GM12892 (cell line): ENCODE measurements around a stretch of chr13.

DNA sequence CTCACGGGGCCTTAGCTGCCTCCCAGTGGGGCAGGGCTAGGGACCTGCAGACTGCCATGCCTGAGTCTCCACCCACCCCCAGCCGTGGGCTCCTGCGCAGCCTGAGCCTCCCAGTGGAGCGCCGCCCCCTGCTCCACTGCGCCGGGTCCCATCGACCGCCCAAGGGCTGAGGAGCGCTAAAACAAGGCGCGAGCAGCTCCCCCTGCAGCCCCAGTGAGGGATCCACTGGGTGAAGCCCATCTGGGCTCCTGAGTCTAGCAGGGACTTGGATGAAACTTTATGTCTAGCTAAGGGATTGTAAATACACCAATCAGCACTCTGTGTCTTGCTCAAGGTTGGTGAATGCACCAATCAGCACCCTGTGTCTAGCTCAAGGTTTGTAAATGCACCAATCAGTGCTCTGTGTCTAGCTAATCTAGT is 76.3 kb downstream of the PCDH20 start:
- RRBS, result no CpG with 5 or more reads among the region's 12 CpGs

- RRBS, result no CpG with 5 or more reads among the region's 8 CpGs
Measured at GRCh38 chr13:67229372-67229816, 742 bp downstream of the PCDH9 start.

DNA sequence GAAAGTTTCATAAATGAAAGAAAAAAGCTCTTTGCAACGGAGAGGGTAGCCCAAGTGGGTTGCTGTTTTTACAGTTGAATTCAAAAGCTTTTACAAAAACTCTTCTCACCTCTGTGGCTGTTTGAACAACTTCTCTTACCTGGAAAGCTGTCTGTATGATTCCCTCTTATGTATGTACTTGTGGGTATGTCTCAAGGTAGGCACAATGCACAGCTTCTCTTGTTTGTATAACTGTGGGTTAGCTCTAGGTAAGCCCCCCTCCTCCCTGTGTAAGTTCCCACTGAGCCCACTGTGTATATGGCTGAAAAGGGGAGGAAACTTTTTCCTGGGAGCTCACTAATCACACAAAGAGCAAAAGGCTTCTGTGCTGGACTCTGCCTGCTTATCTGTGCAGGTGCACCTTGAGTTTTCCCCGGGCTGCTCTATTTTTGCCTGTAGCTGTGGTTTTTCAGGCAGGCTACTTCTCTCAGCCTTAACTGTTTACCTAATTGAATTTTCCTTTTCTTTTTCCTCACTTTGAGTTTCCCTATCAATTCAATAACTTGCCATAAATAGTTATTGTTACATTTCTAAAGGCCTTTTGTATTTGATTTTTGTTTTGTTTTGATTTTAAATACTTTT is 424.3 kb downstream of the KLHL1 start:
- RRBS, result no CpG with 5 or more reads among the region's 2 CpGs

DNA sequence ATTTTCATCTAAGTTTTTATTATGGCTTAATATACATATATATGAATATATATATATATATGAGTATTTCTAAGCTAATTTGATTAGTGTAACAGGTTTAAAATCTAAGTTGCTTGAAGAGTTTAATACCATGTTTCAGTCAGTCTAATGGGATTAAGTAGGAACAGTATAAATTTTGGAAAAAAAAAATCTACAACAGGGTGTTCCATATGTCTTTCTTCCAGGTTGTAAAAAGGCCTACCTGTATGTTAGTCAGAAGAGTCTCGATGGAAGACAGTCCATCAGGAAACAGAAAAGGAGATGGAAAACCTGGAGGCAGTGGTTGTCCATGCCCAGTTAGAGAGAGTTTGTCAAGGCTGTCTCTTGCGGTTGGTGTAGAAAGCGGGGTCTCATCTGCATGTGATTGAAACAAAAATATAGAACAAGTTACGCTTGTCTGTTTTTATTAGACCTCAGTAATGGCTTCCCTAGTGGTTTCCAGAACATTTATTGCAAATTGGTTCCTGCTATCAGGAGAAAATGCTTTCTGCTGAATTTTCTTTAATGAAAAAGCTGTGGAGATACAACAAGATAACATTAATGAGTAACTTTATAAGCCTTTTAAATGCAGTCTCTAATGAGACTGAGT is 378.1 kb downstream of the DACH1 start:
- RRBS, result no CpG with 5 or more reads among the region's 4 CpGs

GRCh38 chr13:71765106-71765589 is 101.9 kb downstream of the DACH1 start:
- RRBS, result no CpG with 5 or more reads among the region's 2 CpGs

GRCh38 chr13:71864913-71865715 is 1.9 kb downstream of the DACH1 start:
- RRBS, result 33% methylated on average over 21 of the region's 66 CpGs

GRCh38 chr13:72249926-72250447 is 383.0 kb upstream of the DACH1 start:
- RRBS, result no CpG with 5 or more reads among the region's 2 CpGs

GRCh38 chr13:72775128-72775561 is 6.6 kb downstream of the DIS3 start:
- RRBS, result no CpG with 5 or more reads among the region's 3 CpGs

DNA sequence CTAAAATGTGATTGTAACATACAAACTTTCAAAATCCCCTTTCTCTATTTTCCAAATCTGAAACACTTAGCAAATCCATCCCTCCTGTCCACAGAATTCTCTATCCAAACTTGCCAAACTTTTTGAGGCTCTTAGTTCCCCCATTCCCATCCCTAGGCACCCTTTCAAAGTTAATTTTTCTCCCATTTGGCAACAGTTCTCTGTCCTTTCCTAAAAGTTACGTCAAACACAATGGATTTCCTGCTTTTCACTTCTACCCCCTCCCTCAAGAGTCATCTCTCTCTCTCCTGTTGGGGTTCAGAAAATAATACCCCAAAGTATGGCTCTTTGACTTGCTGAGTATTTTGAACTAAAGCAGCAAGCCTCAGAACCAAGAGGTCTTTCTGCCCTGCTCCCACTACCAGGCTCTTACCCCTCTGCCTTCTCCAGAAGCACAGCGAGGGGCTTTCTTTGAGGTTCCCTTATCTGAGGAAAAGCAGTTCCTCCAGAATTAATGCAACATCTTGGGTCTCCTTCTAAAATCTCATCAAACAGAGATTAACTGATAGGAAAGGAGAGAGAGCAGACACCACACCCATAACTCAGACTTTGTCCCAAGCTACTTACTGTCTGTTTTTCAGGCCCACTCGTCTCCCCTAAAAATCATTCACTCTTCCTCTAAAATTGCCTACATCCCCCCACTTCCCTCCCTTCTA is 861.8 kb downstream of the KLF5 start:
- RRBS, result no CpG with 5 or more reads among the region's 3 CpGs

GRCh38 chr13:73933910-73934489 is 875.2 kb downstream of the KLF5 start:
- RRBS, result no CpG with 5 or more reads among the region's 5 CpGs

DNA sequence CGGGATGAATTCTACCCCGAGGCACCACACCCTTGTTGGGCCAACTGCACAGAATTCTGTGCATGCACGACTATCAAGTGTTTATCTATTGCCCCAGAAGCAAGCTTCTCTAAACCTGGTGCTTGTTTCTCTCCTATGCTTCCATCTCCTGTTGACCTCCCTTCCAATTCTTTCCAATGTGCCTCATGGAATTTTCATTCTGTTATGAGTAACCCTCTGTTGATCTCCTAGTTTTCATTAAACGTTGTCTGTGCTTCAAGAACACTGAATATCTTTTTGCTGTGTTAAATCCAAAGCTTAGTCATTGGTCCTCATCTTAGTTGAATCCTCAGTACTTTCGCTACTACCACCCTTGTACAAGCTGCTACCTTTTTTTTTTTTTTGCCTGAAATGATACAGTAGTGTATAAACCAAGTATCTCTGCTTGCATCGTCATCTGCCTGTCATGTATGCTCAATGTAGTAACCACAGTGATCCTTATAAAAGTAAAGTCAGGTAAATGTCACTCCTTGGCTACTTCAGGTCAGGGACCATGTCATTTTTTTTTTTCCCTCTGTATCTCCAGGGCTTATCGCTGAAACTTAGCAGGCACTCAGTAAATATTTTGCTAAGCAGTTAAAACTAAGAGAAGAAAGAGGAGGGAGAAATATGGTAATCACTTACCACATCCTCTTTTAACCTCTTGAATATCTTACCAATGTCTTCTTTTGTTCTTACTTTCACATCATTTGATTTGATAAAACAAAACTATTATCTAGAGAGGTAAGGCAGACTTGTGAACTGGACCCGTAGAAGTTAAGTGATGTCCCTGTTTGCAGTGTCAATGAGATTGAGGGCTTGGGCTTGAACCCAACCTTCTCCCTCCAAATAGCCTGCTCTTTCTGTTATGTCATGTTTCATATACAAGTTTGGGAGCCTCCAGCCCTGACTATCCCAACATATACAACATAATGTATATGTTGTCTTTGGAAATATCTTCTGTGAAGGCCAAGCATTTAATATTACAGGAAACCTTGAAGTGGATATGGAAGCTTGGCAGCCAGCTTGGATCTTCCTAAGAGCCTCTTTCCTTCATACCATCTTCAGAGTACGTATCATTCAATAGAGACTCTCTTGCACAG is 1172.2 kb downstream of the KLF5 start:
- RRBS, result no CpG with 5 or more reads among the region's 9 CpGs

GRCh38 chr13:74233122-74233558 is 1174.3 kb downstream of the KLF5 start:
- RRBS, result no CpG with 5 or more reads among the region's 9 CpGs

DNA sequence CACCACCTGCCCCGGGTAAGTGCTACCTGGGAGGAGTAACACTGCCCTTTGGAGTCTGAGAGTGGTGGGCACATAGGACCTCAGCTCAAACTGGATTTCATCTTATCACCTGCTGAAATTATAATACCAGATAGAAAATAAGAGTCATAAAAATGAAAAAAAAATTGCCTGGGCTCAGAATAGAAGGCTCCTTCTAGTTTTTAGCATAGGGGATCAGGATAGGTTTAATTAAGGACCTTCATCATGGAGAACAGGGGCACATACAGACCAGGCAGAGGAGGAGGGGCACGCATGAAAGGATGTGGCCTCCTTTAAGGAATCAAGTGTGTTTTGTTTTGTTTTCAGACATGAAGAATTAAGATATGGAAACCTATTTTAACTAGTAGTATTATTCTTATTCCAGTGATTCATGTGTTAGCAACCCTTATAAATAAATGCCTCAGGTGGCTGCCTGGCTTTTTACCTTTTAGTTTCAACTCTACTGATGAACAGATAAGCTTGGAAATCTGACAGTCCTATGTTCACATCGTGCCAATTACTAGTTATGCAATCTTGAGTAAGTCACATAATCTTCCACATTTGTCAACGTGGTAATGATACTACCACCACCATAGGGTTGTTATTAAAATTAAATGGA is 64.5 kb downstream of the TBC1D4 start:
- RRBS, result 29% methylated on average over 1 of the region's 4 CpGs

- RRBS, result no CpG with 5 or more reads among the region's 3 CpGs
Measured at GRCh38 chr13:75763512-75763889, 127.4 kb downstream of the LMO7 start.

GRCh38 chr13:75773184-75773757 is 137.1 kb downstream of the LMO7 start:
- RRBS, result no CpG with 5 or more reads among the region's 4 CpGs

GRCh38 chr13:75789463-75789929 is 153.4 kb downstream of the LMO7 start:
- RRBS, result no CpG with 5 or more reads among the region's 7 CpGs

- RRBS, result no CpG with 5 or more reads among the region's 3 CpGs
Measured at GRCh38 chr13:75806490-75806852, 170.3 kb downstream of the LMO7 start.

- RRBS, result no CpG with 5 or more reads among the region's 8 CpGs
Measured at GRCh38 chr13:75857795-75858817, 222.0 kb downstream of the LMO7 start.